Neural crest cell (in vitro differentiated cells): ENCODE measurements around the genes NKX2-4, FOXA2 and CD93.

- PRO-cap: no peak
Observed at GRCh38 chr20:20490734-20491313, 122.9 kb downstream of the INSM1 start.

- PRO-cap: no peak
Observed at GRCh38 chr20:20561724-20562665, 150.4 kb downstream of the RALGAPA2 start.

GRCh38 chr20:20574911-20575769 lies 137.3 kb downstream of the RALGAPA2 start:
- PRO-cap: no peak

DNA sequence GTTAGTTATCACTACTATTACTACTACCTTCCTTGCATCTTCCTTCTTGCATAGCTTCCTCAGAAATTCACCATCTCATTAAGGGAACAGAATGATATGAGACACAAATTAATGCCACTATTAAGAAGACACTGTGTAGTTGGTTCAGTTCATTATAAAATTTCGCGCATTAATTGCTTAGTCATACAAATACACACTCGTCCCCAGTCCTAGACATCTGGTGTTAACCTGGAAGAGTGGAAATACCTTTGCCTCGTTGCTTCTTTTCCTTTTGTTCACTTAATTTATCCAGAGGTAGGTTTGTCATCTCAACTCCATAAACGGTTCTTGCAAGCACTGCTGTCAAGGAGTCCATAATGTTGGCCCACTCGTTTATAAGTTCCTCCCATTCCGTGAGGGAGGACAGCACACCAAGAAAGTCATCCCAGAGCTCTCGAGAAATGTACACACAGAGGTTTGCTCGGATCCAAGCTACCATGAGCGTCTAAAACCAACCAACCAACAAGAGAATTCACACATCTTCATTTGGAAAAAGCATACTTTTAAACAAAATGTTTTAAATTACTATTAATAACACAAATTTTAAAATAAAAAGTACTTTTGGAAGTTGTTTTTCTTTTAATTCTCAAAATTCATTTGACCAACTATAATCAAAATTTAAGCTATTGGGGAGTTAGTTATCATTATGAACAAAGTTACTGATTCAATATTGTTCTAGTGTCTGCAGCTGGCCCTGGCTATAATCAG lies 107.3 kb downstream of the RALGAPA2 start:
- PRO-cap: no peak

DNA sequence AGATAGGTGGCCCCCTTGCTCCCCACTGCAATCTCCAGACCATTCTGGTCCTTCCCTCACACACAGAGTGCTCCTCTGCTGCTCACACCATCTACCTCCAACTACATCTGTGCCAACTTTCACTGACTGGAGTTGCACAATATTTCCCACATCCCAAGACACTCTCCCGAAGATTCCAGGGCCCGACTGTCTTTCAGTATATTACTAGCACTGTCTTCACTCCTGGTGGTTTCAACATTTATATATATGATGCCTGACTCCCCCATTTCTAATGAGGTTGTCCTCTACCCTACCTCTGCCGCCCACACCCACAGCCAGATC lies 21.7 kb downstream of the RALGAPA2 start:
- PRO-cap: no peak

DNA sequence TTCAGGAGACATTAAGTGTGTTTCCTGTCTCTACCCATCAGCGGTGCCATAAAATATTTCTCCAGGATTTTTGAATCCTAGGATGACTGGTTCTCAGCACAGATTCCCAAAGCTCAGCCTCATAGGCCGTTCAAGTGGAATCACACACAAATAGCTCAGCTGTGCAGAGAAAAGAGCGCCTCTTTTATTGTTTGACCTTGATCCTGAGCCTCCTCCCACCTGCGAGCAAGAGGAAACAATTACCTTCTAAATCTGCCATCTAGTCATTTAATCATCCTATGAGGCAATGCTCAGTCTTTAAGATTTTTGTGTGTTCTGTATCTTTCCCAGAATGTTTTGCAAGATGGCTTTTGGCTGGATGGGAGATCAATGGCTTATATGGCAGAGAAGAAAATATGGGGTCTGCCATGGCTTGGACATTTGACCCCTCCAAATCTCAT lies 31.9 kb upstream of the RALGAPA2 start:
- PRO-cap: no peak

DNA sequence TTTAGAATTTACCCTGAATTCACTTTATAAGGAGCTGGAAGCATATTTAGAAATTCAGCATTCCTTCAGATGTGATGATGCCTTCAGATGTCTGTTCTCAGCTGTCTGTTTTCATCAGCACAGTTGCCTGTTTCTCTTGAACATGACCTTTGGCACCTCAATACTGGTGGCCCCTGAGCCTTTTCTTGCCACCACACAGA lies 48.9 kb downstream of the KIZ start:
- PRO-cap: no peak

GRCh38 chr20:21336604-21337546 lies 33.7 kb downstream of the XRN2 start:
- PRO-cap: no peak

- PRO-cap: no peak
Observed at GRCh38 chr20:21396438-21397837, at the start of gene NKX2-4. TSS of gene NKX2-4 (minus strand) at chr20:21397526.

DNA sequence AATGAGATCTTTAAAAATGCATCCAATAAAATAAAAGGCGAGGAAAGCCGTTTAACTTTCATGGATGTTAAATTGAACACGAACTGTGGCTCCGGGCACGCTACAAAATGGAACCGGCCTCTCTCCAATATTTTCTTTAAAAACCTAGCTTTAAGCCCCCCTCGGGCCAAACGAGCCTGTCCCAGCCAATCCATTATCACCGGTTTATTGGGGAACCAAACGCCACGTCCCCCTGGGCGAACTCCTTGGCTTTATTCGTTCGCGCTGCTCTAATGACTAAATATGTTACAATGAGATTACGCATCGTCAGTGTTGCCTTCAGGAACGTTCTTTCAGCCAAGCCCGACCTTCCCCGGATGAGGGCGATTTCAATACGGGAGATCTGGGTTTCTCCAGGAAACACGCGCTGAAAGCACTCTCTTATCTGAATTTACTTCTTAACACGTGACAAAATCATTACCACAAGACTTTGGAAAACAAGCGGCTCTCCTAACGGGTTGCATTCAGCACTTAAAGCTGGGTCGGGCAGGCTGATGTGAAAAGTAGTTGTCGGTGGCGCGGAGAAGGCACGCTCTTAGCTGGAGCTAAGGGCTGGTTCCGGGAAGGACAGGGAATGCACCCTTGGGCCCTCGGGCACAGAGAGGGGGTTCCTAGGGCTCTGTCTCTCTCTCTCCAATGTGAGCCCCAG lies 6.8 kb upstream of the NKX2-2 start:
- PRO-cap: no peak

DNA sequence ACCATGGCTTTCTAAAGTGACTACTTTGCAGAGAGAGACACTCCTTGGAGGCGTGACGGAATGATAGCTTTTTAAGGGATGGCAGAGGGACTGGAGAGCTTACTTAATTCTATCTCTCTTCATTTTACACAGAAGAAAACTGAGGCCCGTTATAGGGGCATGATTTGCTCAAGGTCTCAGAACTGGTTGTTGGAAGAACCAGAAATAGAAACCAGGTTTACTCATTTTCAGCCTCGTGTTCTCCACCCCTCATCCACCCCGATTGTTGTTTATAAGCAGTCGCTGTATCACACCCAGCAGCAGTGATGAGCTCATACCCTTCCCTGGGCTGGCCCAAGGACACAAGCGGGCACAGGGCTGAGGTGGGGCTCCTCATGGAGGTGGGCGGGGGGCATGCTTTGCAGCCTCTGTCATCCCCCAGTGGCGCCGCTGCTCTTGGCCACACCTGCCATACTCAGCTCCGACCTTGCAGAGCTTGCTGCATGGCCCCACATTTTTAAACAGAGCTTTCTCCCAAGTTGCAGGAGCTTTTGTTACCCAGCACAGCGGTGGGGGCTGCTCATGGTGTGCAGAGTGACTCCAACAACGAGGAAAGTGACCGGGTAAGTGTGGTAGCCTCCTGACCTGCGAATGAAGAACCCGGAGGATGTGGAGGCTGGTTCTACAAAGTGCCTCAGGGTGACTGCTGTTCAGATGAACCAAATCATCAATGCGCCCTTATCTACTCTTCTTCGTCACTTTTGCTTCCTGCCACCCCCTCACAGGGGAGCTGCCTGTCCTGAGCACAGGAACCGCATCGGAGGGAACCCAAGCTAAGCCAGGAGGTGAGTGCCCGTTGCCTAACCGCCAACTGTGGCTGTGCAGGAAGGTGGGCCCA lies 43.5 kb upstream of the NKX2-2 start:
- PRO-cap: no peak

GRCh38 chr20:22570931-22571354 lies 13.4 kb downstream of the FOXA2 start:
- PRO-cap: no peak

GRCh38 chr20:22577094-22578193 lies 6.9 kb downstream of the FOXA2 start:
- PRO-cap: no peak

DNA sequence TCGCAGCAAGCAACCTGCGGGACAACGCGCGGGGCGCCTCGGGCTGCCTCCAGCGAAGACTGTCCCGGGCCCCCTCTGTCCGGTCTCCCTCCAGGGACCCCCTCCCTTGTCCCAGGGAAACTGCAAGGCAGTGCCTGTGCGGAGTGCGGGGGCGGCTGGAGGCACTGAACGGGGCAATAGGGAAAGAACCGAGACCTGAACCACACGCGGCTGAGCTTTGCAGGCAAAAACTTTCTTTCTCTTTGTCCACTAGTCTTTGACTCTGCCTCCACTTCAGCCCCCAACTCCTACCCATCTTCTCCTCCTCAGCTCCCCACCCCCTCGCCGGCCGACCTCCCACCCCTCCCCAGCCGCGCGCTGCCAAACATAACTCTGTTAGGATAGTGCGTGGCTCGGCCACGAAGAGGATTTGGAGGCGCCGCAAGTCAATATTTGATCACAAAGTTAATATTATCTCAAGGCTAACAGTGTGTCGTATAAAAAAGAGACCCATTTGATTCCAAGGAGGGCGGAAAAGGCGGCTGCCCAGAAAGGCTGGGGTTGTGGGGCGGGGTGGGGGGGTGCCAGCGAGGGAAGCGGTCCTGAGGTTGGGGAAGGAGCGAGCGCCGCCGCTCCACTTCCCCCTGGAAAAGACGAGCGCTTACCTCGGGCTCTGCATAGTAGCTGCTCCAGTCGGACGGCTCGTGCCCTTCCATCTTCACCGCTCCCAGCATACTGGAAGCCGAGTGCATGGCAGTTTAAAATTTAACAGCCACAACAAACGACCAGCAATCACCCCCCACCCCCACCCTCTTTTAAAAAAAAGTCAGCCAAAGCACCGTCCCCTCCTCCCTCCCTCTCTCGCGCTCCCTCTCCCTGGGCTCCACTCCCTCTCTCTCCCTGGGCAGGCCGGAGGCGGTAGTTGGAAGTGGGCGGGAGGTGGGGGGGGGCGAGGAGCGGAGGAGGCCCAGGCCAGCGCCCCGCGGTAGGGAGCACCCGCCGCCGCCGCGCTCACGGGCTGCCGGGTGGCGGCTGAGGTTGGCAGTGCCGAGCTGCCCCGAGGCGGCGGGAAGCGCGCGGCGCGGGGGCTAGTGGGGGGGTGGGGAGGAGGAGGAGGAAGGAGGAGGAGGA lies at the start of gene FOXA2:
TSS of gene FOXA2 (minus strand) at position 1,025 of the 1,110 bp plus-strand sequence.
- PRO-cap: no peak

- PRO-cap: no peak
Observed at GRCh38 chr20:22596739-22597250, 12.4 kb upstream of the FOXA2 start.

- PRO-cap: no peak
Observed at GRCh38 chr20:23081598-23082098, 4.5 kb downstream of the CD93 start.

- PRO-cap: bidirectional peak, plus-strand start at chr20:23086416, minus-strand start at chr20:23086377; unidirectional peak, minus-strand start at chr20:23086566
Observed at GRCh38 chr20:23086161-23086706, at the start of gene CD93. TSS of gene CD93 (minus strand) at chr20:23086324.

GRCh38 chr20:23087813-23088300 lies 1.7 kb upstream of the CD93 start:
- PRO-cap: no peak

GRCh38 chr20:23140866-23141459 lies 54.8 kb upstream of the CD93 start:
- PRO-cap: no peak

- PRO-cap: no peak
Observed at GRCh38 chr20:23147825-23148728, 62.0 kb upstream of the CD93 start.